Esophagus squamous epithelium (tissue), 4 donors: ENCODE measurements around the genes SNX19 and NCAPD3.

GRCh38 chr11:130426201-130426637 lies 2.2 kb downstream of the ADAMTS8 start:
- PRO-cap: bidirectional peak, plus-strand start at chr11:130426506, minus-strand start at chr11:130426342
- RAMPAGE, long total RNA, 4 experiments: no peak in any of the 4 experiments

GRCh38 chr11:130428758-130429081 lies 311 bp upstream of the ADAMTS8 start:
- PRO-cap: no peak
- RAMPAGE, long total RNA, 4 experiments: no peak in any of the 4 experiments

DNA sequence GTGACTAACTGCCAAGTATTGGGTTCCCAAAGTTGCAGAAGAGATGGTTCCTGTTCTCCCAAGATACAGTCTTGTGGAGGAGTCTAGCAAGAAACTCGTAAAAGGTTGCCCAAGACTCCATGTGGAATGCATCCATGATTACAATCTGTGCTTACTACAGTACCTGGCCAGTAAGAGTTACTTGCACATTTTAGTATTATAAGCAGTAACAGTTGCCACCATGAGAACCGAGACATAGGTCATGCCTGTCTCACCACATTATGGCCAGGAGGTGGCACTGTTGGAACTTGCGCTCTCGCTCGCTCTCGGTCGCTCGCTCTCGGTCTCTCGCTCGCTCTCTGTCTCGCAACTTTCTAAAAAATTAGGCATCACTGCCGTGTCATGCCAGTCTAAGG lies 6.0 kb upstream of the ADAMTS8 start:
- PRO-cap: no peak
- RAMPAGE, long total RNA, 4 experiments: no peak in any of the 4 experiments

DNA sequence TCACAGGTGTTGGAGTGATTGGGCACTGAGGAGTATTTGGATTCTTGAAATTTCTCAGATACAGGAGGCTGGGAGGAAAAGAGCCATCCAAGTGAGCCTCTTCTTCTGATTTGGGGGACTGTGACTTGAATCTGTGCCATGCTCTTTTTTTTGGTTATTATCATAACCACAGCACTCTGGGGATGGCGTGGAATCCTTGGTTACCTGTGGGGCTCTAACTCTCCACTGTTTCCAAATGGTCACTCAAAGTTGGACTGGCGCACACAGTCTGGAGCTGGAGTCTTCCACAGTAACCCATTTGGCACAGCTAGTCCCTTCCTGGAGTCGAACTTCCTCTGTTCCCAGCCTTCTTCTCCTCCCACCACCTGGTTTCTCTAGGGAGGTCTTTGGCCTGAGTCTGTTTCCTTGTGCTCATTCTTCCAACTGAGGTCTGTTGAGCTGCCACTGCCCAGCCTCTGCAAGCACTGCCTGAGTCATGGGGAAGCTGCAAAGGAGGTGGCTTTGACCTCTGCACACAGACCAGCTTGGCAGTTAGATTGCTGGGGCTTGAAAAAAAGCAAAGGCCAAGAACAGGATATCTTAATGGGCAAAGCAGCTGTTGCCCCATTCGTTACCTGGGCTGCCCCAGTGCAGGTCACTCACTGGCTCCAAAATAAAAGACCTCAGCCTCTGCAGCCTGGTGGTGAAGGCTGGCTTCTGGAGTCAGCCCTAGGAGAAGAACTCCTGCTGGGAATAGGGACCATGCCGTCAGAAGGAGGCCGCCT lies 2.8 kb downstream of the ADAMTS15 start:
- PRO-cap: bidirectional peak, plus-strand start at position 422 of the sequence, minus-strand start at position 425 of the sequence
- RAMPAGE, long total RNA, 4 experiments: no peak in any of the 4 experiments

- PRO-cap: unidirectional peak, plus-strand start at chr11:130457900
- RAMPAGE, long total RNA, 4 experiments: no peak in any of the 4 experiments
Observed at GRCh38 chr11:130457736-130458183, 9.3 kb downstream of the ADAMTS15 start.

GRCh38 chr11:130528811-130529251 lies 80.4 kb downstream of the ADAMTS15 start:
- PRO-cap: no peak
- RAMPAGE, long total RNA, 4 experiments: no peak in any of the 4 experiments

DNA sequence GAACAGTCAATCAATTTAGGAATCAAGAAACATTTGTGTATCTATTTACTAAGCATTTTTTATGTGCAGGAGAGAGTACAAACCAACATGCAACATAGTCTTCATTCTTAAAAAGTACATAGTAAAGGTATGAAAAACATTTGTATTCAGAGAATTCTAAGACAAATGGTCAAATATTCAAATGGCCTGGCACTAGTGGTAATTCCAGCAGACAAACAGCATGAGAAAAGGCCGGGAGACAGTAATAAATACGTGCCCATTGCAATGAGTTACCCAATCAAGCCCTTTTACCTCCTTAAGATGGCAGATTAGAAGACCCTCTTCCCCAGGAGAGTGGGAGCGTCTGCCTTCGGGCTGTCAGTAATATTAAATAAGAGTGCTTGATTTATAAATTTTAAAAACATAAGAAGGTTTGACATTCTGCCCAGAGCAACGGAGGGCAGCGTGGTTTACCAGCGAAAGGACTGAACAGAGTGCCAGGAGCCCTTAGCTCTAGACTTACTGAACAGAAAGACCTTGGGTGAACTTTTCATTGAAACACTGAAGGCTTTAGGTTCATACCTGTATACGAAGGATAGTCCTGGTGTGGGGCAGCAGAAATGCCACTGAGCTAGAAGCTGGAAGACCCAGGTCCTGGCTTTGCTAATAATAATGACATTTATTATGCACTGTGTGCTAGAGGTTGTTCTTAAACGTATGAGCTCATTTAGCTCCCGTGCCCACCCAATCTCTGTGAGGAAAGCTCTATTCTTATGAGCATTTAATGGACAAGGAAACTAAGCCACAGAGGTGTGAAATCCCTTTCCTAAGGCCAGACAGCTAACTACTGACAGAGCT lies 49.8 kb downstream of the SNX19 start:
- PRO-cap: no peak
- RAMPAGE, long total RNA, 4 experiments: no peak in any of the 4 experiments

GRCh38 chr11:130914605-130915224 lies 1.6 kb downstream of the SNX19 start:
- PRO-cap: no peak
- RAMPAGE, long total RNA, 4 experiments: no peak in any of the 4 experiments

DNA sequence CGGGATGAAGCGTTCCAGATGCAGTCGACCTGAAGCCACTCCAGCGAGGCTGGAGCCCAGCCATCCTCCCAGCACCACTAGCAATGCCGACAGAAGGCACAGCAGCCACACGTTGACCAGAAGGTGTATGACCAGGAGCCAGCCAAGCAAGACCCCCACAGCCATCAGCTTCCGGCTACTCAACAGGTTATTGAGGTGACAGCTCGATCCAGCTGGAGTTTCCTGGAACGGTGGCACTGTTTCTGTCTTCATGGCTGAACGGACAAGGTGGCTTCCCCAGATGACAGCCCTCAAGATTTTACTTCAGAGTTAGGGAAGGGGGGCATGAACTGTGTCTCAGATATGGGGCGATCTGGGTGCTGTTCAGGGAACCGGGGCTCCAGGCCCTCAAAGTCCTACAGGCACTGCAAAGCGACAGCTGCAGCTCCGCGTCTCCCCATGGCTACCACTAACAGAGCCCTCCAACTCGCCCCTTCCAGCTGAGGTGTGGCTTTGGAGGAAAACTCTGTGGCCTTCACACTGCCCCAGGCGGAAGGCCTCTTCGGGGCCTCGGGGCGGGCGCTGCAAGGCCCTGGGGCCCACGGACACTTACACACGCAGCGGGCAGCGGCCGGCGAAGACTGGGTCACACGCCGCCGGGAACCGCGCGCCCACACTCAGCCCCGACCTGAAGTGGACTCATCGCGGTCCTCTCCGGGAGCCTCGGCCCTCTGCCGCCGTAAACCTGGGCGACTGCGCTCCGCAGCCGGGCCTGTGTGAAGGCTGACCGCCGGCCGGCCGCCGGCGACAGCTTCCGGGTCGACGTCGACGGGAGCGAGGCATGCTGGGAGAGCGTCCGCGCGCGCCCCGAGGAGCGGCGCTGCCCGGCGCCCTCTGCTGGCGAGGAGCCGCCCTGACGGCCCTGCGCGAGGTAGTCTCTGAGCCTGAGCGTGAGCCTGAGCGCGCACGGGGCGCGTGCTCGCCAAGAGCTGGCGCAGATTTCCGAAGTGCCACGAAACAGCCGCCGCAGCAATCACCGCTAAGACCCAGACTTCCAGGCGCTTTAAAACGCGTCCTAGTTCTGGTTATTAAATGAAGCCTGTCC lies at the start of gene SNX19:
SNX19 (minus strand) TSS at position 792 of the 1,084 bp plus-strand sequence.
- PRO-cap: bidirectional peak, plus-strand start at position 976 of the sequence, minus-strand start at position 757 of the sequence
- RAMPAGE, long total RNA, 4 experiments: start-site peak on the minus strand in 4 of 4 experiments, centred at positions 638 to 782 of the sequence, 23 to 664 reads per replicate

GRCh38 chr11:131911882-131912579 lies 541.6 kb downstream of the NTM start:
- PRO-cap: no peak
- RAMPAGE, long total RNA, 4 experiments: no peak in any of the 4 experiments

DNA sequence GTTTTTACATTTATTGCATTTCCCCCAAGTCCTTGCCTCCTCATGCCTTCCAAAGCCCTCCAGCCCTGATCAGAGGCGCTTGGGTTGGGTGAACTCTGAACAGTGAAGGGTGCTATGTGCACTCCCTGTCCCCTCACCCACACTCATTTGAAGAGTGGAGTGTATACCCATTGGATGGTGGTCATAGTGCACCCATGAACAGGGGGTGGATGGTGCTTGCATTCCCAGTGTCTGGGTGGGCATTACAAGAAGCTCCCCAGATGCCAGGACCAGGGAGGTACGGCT lies 493.0 kb downstream of the OPCML start:
- PRO-cap: no peak
- RAMPAGE, long total RNA, 4 experiments: no peak in any of the 4 experiments

- PRO-cap: no peak
- RAMPAGE, long total RNA, 4 experiments: no peak in any of the 4 experiments
Observed at GRCh38 chr11:133070339-133070651, 462.0 kb downstream of the OPCML start.

- PRO-cap: unidirectional peak, plus-strand start at chr11:133928069
- RAMPAGE, long total RNA, 4 experiments: no peak in any of the 4 experiments
Observed at GRCh38 chr11:133927860-133928266, 28.9 kb downstream of the IGSF9B start.

- PRO-cap: no peak
- RAMPAGE, long total RNA, 4 experiments: no peak in any of the 4 experiments
Observed at GRCh38 chr11:133928512-133928969, 28.2 kb downstream of the IGSF9B start.

- PRO-cap: unidirectional peak, minus-strand start at chr11:134041136
- RAMPAGE, long total RNA, 4 experiments: no peak in any of the 4 experiments
Observed at GRCh38 chr11:134040409-134041389, 28.2 kb upstream of the JAM3 start.

- PRO-cap: no peak
- RAMPAGE, long total RNA, 4 experiments: no peak in any of the 4 experiments
Observed at GRCh38 chr11:134046382-134047135, 22.3 kb upstream of the JAM3 start.

GRCh38 chr11:134223686-134224738 lies at the start of gene NCAPD3:
TSS of gene NCAPD3 (minus strand) at chr11:134223967.
- PRO-cap: bidirectional peak, plus-strand start at chr11:134224103, minus-strand start at chr11:134223956; bidirectional peak, plus-strand start at chr11:134224687, minus-strand start at chr11:134224547
- RAMPAGE, long total RNA, 4 experiments: start-site peak on the minus strand in 2 of 4 experiments, at chr11:134223948-134224560 at its widest, 29 to 46 reads per replicate

DNA sequence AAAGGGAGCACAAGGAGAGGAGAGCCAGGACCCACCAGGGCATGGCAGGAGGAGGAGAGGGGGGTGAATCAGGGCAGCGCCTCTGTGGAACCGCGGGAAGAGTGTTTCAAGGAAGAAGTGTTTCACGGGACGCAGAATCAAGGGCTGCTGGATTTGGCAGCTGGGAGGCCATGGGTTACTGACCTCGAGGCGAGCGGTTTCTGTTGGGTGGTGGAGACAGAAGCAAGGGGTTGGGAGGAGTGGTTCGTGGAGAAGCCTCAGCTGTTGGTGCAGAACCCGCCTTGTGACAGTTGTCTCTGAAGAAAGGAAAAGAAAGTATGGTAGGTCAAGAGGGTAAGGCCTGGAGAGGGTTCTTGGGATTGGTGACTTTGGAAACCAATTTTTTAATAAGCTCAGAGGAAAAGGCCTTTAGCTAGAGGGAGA lies 13.1 kb downstream of the VPS26B start:
- PRO-cap: no peak
- RAMPAGE, long total RNA, 4 experiments: no peak in any of the 4 experiments

- PRO-cap: no peak
- RAMPAGE, long total RNA, 4 experiments: no peak in any of the 4 experiments
Observed at GRCh38 chr11:134398028-134398300, 14.1 kb downstream of the B3GAT1 start.